AG04449 (cell line): ENCODE measurements around a stretch of chr6.

DNA sequence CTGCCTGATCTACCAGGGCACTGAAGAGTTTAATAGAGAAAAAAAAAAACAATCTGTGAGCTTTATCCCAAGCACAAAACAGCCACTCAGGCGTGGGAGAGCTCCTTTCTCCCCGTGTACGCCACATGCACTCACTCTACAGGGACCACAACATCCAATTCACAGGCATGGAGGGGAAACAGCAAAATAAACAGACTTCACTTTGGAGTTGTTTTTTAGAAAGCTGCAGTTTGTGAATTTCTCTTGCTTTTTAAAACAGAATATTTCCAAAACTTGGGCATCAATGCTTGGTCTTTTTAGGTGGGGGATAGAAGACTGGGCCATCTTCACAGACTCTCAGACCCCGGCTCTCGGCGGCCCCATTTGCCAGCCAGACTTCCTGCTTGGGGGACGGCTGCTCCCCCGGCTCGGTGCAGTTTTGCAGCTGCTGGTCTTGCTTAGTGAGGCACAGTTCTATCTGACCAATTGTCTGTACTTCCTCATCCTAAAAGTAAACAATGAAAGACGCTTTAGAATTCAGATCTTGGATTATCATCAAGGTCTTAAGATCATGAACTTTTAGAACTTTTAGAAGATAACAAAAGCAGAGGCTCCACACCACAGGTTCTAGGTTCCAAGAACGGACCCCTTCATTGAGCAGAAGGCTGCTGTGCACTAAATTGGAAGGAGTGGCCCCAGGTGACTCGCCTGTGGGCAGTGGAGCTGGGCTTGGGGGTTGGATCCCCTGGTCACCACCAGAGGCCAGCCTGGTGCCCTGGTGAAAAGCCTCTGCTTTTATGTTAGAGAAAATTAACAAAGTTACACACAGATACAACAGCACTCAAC is 26.8 kb downstream of the RNASET2 start:
- RRBS: 25% methylated on average over 2 of the region's 12 CpGs

GRCh38 chr6:166954964-166955671 is 1.2 kb downstream of the RNASET2 start:
- RRBS: no CpG with 5 or more reads among the region's 48 CpGs

GRCh38 chr6:167111456-167112169 is 11.3 kb upstream of the CCR6 start:
- RRBS: no CpG with 5 or more reads among the region's 4 CpGs

GRCh38 chr6:167115856-167116568 is 6.9 kb upstream of the CCR6 start:
- RRBS: no CpG with 5 or more reads among the region's 19 CpGs

GRCh38 chr6:167124141-167125027 is 1.5 kb downstream of the CCR6 start:
- RRBS: no CpG with 5 or more reads among the region's 8 CpGs

GRCh38 chr6:167134795-167135444 is 12.0 kb downstream of the CCR6 start:
- RRBS: no CpG with 5 or more reads among the region's 17 CpGs

DNA sequence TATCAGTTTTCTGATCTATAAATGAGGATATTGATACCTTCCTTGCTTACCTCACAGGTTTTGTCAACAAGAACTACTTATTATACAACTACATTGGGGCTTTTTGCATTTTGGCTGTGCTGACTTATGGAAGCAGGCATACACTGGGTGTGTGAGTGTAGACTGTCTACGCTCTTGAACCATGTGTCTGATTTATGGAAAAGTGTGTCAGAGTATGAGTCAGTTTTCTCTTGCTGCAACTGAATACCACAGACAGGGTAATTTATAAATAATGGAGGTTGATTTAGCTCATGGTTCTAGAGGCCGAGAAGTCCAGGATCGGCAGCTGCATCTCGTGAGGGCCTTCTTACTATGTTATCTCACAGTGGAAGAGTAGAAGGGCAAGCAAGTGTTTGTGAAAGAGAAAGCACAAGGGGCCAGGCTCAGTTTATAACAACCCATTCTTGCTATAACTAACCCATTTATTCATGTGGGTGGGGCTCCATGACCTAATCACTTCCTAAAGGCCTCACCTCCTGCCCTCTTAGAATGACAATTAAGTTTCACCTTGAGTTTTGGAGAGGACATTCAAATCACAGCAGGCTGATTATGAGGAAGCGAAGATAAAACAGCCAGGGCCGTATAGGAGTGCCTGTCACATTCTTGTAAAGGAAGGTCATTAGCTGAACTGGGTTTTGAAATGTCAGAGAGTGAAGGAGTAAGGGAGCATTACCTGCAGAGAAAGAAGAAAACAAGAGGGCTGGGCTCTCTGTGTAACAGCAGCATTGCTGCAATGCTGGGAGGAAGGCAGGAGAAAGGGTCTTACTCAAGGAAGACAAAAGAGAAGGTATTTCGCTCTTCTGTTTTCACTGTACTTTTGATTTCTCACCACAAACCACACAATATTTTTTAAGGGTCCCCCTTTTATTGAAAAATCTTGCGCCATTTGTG is 6.7 kb downstream of the GPR31 start:
- RRBS: no CpG with 5 or more reads among the region's 8 CpGs

GRCh38 chr6:167152889-167154231 is 4.4 kb downstream of the GPR31 start:
- RRBS: 59% methylated on average over 6 of the region's 27 CpGs

GRCh38 chr6:167270829-167271614 is 20.1 kb upstream of the UNC93A start:
- RRBS: no CpG with 5 or more reads among the region's 18 CpGs

DNA sequence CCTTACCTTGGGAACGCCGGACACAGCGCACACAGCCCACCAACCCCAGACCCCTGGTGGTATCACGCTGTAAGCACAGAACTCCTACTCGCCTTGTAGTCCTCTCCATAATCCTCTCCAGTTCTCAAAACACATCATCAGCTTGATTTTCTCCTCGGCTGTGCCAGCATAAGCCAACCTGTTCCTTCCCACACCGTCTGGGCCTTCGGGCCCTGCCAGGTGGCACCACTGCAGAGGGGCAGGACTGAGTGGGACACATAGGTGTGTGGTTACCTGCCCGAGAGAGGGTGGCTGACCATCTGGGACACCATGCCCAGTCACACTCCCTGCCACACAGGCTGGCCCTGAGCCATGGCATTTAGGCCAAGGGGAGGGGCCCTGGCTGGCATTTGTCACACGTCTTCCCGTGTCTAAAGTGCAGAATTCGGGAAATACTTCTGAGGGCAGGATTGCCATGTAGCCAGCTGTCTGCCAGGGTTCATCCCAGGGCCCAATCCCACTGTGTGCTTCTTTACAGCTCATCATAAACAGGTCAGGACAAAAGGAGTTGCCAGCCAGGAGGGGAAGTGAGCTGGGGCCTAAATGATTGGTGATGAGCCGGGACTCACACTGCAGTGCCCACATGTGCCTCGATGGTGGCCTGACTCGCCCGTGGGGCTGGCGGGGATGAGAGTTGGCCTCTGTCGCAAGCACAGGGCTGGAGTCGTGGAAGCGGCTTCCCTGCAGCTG is 6.1 kb upstream of the UNC93A start:
- RRBS: no CpG with 5 or more reads among the region's 20 CpGs

DNA sequence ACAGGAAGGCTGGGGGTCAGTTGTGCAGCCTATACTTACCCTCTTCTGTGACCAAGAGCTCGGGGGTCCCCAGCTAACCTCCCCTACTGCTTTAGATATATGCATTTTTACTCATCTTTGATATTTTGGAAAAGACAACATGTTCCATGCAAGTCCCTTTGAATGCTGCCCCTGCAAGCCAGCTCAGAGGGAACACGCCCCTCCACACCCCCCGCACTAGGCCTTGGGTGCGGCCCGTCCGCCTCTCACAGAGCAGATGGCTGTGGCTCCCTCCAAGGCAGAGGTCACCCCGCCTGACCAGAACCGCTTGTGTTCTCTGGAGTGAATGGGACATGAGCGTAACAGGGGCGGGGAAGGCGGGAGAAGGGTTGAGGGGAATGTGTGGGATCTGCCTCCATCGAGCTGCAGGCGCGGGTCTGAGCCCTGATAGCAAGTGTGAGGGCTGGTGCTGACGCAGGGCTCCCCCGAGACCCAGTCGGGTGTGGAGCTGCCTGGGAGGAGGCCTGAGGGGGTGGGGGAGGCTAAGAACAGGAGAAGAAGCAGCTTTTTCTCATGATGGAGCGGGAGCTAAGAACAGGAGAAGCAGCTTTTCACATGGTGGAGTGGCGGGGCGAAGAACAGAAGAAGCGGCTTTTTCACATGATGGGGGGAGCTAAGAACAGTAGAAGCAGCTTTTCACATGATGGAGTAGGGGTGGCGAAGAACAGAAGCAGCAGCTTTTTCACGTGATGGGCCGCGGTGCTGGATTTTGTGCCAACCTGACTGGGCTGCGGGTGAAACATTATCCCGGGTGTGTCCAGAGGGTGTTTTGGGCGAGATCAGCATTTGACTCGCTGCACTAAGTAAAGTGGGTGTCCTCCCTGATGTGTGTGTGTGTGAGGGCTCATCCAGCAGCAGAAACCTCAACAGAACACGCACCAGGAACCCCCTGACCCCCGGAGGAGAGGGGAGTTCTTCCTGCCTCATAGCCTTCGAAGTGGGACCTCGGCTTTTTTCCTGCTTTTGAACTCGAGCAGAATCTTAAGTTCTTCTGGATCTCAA is 169.2 kb downstream of the TTLL2 start:
- RRBS: no CpG with 5 or more reads among the region's 34 CpGs

DNA sequence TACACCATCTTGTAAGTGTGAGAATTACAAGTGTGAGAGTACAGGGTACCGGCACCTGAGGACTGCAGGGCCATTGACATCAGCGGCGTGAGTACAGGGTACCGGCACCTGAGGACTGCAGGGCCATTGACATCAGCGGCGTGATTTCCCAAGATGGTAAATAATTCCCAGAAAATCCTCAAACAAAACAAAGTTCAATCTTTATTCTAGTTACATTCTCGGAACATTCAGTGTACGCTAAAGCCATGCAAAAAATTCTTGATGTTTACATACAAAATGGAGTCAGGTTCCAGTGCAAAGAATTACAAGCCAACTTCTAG is 172.5 kb downstream of the TTLL2 start:
- RRBS: 91% methylated on average over 3 of the region's 8 CpGs

DNA sequence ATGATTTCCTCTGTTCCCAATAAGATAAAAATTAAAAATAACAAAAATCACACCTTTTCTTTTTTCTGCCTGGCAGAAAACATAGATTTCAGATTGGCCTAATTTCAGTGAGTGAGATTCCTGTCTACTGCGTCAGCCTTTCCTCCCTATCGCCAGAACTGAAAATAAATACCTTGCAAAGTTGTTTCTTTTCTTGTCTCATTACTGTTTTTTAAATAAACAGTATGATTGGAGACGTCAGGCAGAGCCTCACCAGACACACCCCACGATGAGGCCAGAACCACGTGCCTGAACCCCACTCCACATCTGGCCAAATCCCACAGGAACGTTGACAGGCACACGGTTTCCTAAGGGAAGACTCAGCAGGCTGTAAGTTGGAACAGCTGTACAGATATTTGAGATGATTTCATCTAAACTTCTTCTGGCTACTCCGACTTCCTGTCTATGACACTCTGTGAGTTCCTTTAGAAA is 219.2 kb downstream of the TTLL2 start:
- RRBS: no CpG with 5 or more reads among the region's 8 CpGs

- RRBS: no CpG with 5 or more reads among the region's 27 CpGs
Observed at GRCh38 chr6:167698929-167700185, 127.4 kb upstream of the AFDN start.

- RRBS: no CpG with 5 or more reads among the region's 10 CpGs
Observed at GRCh38 chr6:167712115-167712560, 114.6 kb upstream of the AFDN start.

DNA sequence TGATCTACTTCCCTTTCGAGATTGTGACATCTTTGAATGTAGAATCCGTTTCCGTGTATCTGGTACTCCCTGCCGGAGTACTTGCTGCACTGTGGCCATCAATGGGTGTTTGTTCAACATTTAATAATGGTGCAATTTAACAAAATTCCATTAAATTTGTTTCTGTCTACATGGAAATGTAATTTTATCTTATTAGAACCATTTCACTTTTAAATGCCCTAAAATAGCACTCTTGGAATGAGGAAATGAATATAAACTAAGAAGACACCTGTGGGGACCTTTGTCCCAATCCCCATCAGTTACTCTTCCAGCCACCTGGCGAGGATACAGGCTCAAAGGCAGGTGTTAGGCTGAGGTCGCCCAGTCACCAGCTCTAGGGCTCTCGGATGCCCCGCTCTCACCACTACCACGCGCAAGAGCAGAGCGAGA is 38.9 kb upstream of the AFDN start:
- RRBS: no CpG with 5 or more reads among the region's 11 CpGs

GRCh38 chr6:167889113-167889453 is 62.4 kb downstream of the AFDN start:
- RRBS: no CpG with 5 or more reads among the region's 1 CpG

- RRBS: no CpG with 5 or more reads among the region's 17 CpGs
Observed at GRCh38 chr6:167970169-167971251, 27.0 kb upstream of the KIF25 start.

GRCh38 chr6:167973252-167973941 is 24.1 kb upstream of the KIF25 start:
- RRBS: no CpG with 5 or more reads among the region's 7 CpGs

- RRBS: 86% methylated on average over 5 of the region's 10 CpGs
Observed at GRCh38 chr6:168097990-168098249, 18.9 kb upstream of the FRMD1 start.